ENCODE data around the genes ZNF587B and ZNF329.

DNA sequence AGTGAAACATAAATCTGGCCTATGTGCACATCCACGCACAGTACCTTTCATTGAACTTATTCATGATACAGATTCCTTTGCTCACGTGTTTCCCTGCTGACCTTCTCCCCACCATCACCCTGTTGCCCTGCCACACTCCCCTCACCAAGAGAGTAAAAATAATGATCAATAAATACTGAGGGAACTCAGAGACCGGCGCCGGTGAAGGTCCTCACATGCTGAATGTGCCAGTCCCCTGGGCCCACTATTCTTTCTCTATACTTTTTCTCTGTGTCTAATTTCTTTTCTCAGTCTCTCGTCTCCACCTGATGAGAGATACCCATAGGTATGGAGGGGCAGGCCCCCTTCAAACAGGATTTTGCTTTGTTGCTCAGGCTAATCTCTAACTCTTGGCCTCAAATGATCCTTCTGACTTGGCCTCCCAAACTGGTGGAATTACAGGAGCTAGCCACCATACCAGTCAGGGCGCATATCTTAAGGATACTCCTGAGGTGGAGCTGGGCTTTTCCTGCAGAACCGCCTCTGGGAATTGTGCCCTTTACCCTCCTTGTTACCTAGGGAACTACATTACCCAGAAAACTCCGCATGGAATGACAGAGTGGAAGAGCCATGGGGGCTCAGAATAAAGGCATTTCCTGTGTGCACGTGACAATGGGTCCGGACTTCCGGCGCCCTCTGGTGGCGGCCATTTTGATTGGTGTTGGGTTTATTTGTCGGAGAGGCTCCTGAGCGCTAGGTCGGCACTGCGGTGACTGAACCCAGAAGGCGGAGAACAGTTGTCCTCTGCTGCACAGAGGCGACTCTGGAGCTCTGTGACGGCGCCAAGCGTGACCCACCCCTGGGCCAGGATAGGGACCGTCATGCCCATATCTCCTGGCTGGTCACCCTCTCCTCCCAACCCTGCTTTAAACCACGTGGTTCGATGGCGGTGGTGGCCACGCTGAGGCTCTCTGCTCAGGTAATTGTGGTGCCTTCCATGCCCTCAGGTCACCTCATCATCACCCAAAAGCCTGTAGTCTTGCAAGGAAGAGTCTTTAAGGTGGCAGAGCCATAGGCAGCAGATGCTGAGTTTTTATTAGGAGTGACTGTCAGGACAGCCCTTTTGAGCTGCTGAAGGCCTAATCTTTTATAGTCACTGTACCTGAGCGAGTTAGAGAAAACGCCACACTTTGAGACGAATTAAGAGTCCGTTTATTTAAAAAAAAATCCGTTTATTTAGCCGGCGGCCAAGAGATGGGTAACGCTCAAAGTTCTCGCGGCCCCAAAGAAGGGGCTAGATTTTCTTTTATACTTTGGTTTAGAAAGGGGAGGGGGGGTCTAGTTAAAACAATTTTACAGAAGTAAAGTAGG lies at the start of gene ZNF587B:
ZNF587B (plus strand) TSS at position 693 of the 1,350 bp plus-strand sequence.
- PRO-cap, 6 experiments: peak in 6 of 6 experiments; most common plus-strand start position 706 of the sequence (in 3); most common minus-strand start position 754 of the sequence (in 2)
- RAMPAGE, long total RNA, 2 experiments: start-site peak on the plus strand in 1 of 2 experiments, centred at position 732 of the sequence, 14 reads per replicate
- RRBS: no CpG with 5 or more reads among the region's 38 CpGs

DNA sequence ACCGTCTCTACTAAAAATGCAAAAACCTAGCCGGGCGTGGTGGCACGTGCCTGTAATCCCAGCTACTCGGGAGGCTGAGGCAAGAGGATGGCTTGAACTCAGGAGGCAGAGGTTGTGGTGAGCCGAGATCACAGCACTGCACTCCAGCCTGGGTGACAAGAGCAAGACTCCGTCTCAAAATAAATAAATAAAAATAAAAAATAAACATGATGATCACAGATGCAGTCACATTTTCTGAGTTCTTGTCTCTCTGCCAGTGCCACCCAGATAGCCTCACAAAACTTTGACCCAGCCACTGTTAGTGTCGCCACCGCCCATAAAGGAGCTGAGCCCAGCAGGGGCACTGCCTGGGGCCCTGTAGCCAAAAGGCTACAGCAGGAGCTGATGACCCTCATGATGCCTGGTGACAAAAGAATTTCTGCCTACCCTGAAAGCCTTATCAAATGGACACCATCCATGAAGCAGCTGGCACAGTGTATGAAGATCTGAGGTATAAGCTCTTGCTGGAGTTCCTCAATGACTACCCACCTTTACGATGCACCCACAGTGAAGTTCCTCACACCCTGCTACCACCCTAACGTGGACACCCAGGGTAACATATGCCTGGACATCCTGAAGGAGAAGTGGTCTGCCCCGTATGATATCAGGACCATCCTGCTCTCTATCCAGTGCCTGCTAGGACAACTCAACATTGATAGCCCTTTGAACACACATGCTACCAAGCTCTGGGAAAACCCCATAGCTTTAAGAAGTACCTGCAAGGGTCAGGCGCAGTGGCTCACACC lies 18.2 kb downstream of the ZNF587 start:
- PRO-cap, 6 experiments: no peak in any of the 6 experiments
- RAMPAGE, long total RNA, 2 experiments: no peak in any of the 2 experiments
- RRBS: no CpG with 5 or more reads among the region's 13 CpGs

DNA sequence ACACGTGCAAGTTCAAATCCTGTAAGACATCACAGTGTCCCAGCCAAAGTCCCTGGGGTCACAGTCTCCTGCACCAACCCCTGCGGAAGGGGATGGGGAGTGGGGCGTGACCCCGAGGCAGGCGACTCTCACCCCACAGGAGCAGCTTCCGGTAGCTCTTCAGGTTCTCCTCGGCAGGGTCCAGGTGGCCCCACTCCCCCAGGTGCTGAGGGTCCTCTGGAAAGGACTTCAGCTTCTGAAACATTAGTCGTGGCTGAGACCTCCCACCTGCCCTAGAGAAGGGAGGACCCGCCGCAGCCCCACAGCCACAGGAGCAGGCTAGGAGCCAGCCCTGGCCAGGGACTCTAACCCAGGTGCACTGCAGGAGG lies 11.3 kb downstream of the ZSCAN18 start:
- PRO-cap, 6 experiments: no peak in any of the 6 experiments
- RAMPAGE, long total RNA, 2 experiments: no peak in any of the 2 experiments
- RRBS: no CpG with 5 or more reads among the region's 10 CpGs

- PRO-cap, 6 experiments: peak in 6 of 6 experiments; most common plus-strand start chr19:58150885 (in 5); most common minus-strand start chr19:58150779 (in 4)
- RAMPAGE, long total RNA, 2 experiments: no peak in any of the 2 experiments
- RRBS: 1% methylated on average over 28 of the region's 74 CpGs
Observed at GRCh38 chr19:58149981-58151030, at the start of gene ZNF329. ZNF329 (minus strand) TSS chr19:58150789.

DNA sequence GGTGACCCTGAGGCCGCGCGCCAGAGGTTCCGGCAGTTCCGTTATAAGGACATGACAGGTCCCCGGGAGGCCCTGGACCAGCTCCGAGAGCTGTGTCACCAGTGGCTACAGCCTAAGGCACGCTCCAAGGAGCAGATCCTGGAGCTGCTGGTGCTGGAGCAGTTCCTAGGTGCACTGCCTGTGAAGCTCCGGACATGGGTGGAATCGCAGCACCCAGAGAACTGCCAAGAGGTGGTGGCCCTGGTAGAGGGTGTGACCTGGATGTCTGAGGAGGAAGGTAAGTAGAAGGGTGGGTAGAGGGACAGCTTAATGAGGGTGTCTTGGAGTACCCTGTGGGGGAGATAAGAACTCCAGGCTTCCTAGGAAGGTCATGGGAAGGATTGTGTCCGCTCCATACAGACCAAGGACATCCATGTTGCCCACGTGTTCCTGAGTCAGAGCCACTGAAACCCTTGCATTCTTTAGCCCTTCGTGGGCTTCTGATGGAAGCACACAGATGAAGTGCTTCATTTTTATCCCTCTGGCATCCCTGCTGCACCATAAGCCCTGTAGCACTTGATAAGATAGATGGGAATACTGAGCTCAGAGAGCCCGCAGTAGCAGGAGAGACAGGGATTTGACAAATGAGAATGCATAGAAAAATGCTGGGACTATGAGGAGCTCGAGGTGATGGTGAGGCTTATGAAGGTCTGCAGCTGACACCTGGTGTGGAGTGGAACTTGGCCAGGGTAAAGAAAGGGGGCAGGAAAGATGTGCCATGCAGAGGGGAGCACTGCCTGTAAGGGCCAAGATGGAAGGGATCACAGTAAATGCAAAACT lies 21.6 kb upstream of the ZNF544 start:
- PRO-cap, 6 experiments: no peak in any of the 6 experiments
- RAMPAGE, long total RNA, 2 experiments: no peak in any of the 2 experiments
- RRBS: 95% methylated on average over 5 of the region's 15 CpGs

- PRO-cap, 6 experiments: peak in 6 of 6 experiments; most common plus-strand start chr19:58401529 (in 2); most common minus-strand start chr19:58401231 (in 3)
- RAMPAGE, long total RNA, 2 experiments: no peak in any of the 2 experiments
- RRBS: no CpG with 5 or more reads among the region's 84 CpGs
Observed at GRCh38 chr19:58401088-58402184, 6.0 kb downstream of the RNF225 start.

DNA sequence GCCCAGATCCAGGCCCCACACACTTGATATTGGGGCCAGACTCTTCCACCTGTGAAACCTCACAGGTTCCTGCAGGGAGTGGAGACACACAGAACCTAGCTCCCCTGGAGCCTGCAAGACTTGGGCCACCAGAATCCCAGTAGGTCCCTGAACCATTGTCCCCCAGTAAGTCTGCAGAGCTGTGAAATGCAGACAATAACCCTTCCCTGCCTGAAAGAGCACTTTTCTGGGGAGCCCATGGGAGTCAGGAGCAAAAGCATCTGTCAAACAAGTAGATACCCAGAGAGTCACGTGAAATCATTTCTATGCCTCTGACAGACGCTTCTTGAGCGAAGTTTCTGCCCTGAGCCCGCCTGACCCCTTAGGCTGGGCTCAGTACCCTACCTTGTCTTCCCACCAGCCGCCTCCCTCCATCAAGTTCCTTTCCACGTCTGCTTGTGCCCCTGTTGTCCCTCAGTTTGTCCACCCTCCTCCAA lies 2.1 kb upstream of the ZNF446 start:
- PRO-cap, 6 experiments: no peak in any of the 6 experiments
- RAMPAGE, long total RNA, 2 experiments: no peak in any of the 2 experiments
- RRBS: no CpG with 5 or more reads among the region's 6 CpGs

DNA sequence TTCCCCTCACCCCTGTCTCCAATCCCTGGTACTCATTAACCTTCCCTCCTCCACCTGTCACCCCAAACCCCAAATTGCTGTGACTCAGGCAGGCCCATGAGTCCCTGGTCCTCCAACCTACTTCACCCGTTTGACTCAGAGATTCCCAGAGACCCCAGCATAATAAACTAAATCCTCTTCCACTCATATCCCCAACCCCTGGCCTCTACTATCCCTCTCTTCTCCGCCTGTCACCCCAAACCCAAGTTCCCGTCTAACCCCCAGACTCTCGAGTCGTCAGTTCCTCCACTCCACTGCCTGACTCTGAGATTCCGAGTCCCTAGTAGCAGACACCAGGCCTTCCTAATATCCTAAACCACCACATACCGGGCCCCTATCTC lies 711 bp downstream of the UBE2M start:
- PRO-cap, 6 experiments: no peak in any of the 6 experiments
- RAMPAGE, long total RNA, 2 experiments: no peak in any of the 2 experiments
- RRBS: no CpG with 5 or more reads among the region's 7 CpGs

- PRO-cap, 6 experiments: peak in 6 of 6 experiments; most common plus-strand start chr19:58559706 (in 4)
- RAMPAGE, long total RNA, 2 experiments: no peak in any of the 2 experiments
- RRBS: no CpG with 5 or more reads among the region's 13 CpGs
Observed at GRCh38 chr19:58559645-58559849, 1.1 kb upstream of the UBE2M start.

- PRO-cap, 6 experiments: no peak in any of the 6 experiments
- RAMPAGE, long total RNA, 2 experiments: no peak in any of the 2 experiments
- RRBS: no CpG with 5 or more reads among the region's 4 CpGs
Observed at GRCh38 chr19:58561571-58561818, 3.1 kb upstream of the UBE2M start.

Data from heart left ventricle (tissue), 7 donors.